Frontal cortex (tissue), 2 donors: ENCODE results near the gene SCN4A.

GRCh38 chr17:62759927-62760458, 48.1 kb downstream of the MARCHF10 start:
- RAMPAGE, long total RNA, result no peak

DNA sequence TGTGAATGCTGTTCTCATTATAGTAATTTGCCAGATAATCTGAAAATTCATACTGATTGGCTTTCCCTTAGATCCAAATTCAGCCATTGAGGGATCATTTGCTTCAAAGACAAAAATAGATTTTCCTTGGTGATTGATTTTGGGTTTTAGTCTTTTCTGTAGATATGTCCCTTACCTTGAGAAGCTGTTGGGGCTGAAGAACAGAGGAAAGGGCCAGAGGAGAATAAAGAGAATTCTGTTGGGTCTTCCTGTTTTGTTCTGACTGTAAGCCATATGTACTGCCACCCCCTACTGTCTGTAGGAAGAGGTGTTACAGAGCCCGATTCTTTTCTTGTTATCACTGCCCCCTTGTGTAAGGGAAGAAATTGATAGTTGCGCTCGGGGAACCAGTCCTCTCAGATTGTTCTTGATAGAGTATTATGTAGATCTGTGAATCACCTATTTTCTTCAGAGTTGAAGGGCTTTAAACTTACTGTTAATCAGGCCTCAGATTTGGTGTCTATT, 2.3 kb downstream of the TANC2 start:
- RAMPAGE, long total RNA, result no peak

GRCh38 chr17:63041290-63042310, 75.6 kb downstream of the TANC2 start:
- RAMPAGE, long total RNA, result no peak

GRCh38 chr17:63445092-63445473, 1.0 kb downstream of the CYB561 start:
- RAMPAGE, long total RNA, result no peak

DNA sequence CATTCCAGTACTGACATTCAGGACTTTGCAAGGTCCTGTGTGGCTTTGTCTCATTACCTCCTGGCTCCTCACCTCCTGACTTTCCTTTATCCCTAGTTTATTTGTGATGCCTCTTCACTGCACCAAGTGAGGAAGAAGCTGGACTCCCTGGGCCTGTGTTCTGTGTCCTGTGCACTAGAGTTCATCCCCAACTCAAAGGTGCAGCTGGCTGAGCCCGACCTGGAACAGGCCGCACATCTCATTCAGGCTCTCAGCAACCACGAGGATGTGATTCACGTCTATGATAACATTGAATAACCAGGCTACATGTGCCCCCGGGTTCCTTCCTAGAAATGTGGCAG, 7.0 kb downstream of the TACO1 start:
- RAMPAGE, long total RNA, result no peak

DNA sequence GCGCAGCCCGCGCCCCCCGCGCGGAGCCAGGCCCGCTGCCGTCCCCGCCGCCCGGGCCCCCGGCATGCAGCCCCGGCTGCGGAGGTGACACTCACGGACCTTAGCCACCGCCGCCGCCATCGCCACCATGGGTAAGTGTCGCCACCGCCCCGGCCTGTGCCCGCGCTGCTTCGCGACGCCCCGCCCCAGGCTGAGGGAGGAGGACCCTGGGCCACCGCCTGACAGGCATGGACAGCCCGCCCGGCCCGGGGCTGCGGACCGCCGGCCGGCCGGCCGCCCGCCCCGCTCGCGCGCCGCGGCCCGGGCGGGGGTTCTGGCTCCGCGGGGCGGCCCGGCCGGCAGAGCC, 389 bp downstream of the MAP3K3 start:
- RAMPAGE, long total RNA, result no peak

- RAMPAGE, long total RNA, result no peak
These were observed 19.4 kb downstream of the MAP3K3 start for GRCh38 chr17:63641622-63642094.

DNA sequence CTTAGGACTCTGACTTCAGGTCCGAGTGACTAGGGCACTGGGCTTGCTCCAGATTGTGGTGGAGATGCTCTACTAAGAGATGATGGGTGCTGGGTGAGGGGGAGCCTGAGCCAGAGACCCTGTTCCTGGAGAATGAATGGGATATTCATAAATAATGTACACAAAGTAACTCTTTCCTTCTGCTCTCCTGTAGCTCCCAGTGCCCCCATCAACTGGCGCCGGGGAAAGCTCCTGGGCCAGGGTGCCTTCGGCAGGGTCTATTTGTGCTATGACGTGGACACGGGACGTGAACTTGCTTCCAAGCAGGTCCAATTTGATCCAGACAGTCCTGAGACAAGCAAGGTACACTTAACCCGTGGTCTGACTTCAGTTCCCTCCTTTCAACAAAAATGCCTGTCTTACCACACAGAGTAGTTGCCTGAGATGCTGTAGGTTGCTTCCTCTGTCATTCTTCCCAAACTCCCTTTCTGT, 9.8 kb downstream of the LIMD2 start:
- RAMPAGE, long total RNA, result no peak

- RAMPAGE, long total RNA, result no peak
These were observed 2.2 kb downstream of the LIMD2 start for GRCh38 chr17:63697395-63698479.

DNA sequence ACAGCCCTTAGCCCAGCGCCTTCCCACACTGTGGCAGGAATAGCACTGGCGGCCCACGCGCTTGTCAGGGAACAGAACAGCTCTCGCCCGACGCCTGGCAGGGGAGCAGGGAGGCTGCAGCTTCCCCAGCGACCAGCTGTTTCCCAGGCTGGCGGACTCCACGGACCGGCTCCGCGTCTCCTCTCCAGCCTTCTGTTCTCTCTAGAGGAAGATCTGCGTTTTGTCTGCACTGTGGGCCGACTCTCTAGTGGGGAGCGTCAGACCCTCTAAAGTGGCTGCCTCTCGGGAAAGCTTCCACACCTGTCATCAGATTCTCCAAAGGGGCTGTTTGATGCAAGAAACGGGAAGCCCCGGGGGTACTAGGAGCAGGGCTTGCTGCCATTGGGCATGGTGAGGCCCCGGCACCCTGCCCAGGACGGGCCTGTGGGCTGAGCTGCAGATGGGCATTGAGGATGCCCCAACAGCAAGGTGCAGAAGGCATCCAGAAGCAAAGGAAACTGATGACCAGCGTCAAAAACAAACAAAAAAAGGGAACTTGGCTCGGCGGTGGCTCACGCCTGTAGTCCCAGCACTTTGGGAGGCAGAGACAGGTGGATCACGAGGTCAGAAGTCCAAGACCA, 1.4 kb upstream of the LIMD2 start:
- RAMPAGE, long total RNA, result no peak

DNA sequence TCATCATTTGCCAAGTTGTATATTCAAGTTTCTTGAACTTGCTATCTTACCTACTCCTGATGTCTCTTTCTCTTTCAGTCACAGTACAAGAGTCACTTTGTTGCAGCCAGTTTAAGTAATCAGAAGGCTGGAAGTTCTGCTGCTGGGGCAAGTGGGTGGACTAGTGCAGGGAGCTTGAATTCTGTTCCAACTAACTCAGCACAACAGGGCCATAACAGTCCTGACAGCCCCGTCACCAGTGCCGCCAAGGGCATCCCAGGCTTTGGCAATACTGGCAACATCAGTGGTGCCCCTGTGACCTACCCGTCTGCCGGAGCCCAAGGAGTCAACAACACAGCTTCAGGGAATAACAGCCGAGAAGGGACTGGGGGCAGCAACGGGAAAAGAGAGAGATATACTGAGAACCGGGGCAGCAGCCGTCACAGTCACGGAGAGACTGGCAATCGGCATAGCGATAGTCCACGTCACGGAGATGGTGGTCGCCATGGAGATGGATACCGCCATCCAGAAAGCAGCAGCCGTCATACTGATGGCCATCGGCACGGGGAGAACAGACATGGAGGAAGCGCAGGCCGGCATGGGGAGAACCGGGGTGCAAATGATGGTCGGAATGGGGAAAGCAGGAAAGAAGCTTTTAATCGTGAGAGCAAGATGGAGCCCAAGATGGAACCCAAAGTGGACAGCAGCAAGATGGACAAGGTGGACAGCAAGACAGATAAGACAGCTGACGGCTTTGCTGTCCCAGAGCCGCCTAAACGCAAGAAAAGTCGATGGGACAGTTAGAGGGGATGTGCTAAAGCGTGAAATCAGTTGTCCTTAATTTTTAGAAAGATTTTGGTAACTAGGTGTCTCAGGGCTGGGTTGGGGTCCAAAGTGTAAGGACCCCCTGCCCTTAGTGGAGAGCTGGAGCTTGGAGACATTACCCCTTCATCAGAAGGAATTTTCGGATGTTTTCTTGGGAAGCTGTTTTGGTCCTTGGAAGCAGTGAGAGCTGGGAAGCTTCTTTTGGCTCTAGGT, 9.3 kb upstream of the PSMC5 start:
- RAMPAGE, long total RNA, result no peak

- RAMPAGE, long total RNA, result no peak
These were observed 13.6 kb upstream of the CD79B start for GRCh38 chr17:63945713-63946186.

- RAMPAGE, long total RNA, result no peak
These were observed 14.4 kb upstream of the CD79B start for GRCh38 chr17:63946547-63946926.

DNA sequence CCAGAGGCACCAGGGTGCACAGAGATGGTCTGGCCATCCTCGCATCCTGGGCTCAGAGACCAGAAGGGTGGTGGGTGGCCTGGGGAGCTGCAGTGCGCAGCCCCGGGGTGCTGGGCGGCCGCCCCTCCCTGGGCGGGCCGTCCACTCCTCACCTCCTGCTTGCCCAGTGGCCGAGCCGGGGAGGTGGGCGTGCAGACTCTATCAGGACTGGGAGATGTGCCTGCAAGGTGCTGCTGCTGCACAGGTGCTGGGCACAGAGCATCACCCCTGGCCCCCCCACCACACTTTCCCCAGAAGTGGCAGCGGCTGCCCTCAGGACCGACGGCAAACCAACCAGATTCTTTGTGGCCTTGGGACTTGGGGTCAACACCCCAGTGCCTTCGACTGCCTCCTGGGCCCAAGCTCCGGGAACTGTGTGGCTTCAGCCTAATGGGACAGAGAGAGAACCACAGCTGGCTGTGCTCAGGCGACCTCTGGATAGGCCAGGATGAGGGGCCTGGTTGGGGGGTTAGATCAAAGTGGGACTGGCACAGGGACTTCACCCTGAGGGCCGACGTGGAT, at the start of gene SCN4A:
SCN4A (minus strand) TSS at position 114 of the 561 bp plus-strand sequence.
- RAMPAGE, long total RNA, result no peak

GRCh38 chr17:63974408-63975091, 1.8 kb upstream of the SCN4A start:
- RAMPAGE, long total RNA, result no peak

GRCh38 chr17:64051166-64051560, 30.7 kb upstream of the ICAM2 start:
- RAMPAGE, long total RNA, result no peak

DNA sequence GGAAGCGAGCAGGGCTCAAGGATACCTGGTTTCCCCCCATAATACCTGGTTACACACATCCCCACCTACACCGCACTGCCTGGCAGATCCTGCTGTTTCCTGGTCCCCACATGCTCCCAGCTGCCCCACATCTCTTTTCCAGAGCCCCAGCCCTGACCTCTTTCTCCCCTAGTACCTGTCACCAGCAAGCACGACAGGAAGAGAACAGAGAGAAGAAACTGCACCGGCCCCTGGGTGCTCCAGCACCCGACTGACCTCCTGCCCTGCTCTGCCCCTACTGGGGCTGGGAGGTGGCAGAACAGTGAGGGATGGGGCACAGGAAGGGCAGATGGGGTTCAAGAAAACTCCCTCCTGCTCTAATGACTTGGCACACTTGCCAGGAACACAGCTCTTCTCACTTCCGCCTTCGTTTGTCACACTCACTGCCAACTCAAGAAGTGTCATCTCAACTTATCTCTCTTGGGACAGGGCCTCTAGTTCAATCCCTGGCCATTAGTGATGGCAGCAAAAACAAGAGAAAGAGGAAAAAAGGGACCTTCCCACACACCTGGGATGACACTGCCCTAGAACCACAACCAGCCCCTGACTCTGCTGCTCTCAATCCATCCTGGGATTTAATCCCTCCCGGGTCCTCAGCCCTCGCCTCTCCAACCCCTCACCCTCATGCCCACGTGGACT, 42.6 kb upstream of the ICAM2 start:
- RAMPAGE, long total RNA, result no peak

DNA sequence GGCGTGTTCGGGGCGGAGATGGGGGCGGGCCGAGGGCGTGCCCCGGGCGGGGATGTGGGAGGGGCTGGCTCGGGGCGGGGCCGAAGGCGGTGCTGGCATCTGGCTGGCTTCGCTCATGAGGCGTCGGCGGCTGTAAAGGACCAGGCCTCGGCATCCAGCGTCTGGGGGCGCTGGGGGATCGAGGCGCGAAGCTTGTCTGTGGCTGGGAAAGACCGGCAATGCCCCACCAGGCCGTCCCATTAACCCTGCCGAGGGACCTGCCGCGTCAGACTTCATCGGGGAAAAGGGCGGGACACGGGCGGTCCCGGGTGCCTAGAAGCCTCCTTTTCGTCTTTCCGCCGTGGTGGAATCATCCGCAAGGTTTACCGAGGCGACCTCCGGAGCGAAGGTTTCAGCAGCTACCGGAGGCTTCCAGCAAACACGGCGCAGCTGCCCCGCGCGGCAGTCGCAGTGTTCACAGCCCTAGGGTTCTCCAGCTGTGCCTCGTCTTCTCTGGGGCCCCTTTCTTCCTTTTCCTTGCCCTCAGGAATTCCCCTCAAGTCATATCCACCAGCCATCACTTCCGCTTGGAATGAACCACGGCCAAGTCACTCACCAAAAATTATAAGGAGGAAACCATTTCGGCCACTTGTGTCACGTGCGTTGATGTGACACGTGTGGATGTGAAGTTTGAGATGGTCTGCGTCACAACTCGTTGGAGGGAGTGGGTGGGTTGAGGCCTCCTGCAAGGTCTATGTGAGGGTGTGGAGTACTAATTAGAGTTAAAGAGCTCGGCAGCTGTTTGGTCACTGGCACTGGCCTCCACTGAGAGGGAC, 506 bp upstream of the ERN1 start:
- RAMPAGE, long total RNA, result no peak

DNA sequence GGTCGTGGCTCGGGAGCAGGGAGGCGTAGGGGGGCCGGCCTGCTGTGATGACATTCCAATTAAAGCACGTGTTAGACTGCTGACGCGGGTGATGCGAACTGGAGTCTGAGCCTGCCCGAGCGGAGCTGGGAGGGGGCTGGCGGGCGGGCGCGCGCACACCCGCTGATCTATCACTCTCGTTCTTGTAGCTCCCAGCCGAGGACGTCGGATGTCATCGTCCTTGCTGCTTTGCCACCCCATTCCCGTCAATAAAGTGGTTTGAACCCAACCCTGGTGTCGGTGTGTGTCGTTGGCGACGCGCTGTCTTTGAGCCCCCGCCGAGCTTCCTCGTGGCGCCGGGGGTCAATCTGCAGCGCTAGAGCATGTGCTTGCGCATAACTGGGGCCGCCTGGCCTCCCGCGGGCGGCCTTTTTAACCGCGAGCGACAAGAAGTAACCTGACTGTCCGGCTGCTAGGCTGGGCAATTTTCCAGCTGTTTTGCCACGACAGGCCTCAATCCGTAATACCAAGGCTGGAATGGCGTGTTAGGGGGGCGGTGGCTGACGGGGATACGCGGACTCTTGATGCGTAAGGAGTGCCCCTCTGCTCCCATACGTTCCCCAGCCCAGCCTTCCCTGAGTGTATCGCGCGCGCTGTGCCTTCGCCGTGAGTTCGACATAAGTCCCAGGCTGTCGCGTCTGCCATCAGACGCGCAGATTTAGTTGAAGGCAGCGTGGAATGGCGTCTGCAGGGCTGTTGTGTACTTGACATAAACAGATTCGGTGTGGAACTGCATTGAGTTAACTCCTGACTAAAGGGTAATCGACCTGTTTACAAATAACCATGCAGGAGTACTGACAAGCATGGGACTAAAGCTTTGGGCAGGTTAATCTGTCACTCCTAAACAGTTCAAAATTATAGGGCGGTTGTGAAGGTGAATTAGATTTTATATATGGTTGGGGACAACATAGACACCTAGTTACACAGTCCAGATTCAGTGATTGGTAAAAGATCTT, 16.4 kb upstream of the ERN1 start:
- RAMPAGE, long total RNA, result no peak

DNA sequence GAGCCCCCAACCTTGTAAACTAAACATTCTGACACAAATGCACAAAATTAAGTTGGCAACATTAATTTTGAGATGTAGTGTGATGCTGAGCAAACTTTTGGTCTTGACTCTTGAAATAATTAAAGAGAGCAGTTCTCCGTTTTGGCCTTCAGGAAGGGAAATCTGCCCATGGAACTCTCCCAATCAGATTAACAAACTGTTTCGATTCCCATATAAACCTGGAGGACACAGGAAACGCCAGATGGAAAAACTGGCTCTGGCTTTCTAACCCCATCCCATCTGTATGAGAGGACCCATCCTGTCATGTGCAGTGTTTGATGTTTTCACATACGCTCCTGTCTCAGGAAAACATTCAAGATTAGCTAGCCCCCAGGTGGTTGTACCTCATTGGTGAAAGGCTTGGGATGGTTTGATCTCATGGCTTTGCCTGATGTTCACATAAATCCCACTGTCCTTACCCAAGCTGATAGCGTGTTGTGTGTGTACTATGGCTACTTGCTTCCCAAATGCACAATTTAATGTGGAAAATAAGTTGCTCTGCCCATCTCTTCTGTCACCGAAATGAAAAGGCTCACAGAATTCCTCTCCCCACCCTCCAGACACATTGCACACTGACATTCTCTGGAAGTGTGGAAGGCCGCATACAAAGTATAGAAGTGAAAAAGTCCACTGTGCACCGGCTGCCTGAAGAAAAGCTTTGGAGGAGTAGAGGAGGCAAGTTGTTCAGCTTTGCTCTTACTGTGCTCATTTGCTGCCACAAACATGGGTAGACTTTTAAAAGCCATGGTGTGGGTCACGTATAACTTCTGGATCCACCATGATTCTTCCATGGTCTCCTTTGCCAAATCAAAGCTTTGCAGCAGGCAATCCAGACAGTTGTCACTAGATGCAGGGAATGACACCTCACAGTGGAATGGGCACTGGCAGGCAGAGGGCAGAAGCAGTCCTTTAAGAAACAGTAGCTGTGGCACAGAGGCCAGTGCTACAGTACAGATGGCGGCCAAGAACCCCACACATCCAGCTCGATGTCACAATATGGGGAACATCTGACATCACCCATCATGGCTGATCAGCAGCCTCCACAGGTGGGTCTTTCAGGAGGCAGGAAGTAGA, 18.3 kb upstream of the ERN1 start:
- RAMPAGE, long total RNA, result no peak